ENCODE results near the genes MRPL54 and DAPK3.

DNA sequence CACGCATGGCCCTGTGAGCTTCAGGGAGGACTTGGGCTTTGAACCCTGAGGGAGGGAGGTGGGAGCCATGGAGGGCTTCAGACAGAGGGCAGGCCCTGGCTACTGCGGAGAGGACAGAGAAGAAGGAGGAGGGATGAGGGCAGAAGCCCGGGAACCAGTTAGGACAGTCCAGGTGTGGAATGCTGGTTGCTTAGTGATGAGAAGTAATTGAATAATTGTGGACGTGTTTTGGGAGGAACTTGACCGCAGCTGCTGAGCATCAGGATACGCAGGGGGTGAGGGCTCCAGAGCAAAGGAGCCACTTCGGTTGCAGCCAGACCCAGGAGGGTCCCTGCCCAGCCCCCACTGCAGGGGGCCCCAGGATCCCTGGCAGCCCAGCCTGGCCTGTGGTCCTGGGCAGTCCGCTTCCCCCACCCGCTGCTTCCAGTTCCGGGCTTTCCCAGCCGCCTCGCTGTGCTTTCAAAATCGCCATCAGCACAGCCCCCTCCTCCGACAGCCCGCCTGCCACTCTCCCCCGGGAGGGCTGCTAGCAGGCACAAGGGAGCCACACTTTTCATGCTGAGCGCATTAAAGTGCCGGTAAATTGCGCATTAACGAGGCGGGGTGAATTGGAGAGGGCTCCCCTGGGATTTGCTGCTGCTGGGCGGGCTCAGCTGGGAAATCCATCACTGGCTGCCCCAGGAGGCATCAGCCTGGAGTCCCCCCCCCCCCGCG, 6.4 kb downstream of the TLE6 start:
- PRO-cap, 3 experiments, result no peak in any of the 3 experiments
- RAMPAGE, long total RNA, result no peak

GRCh38 chr19:3056555-3057220, 5.6 kb downstream of the TLE5 start:
- PRO-cap, 3 experiments, result no peak in any of the 3 experiments
- RAMPAGE, long total RNA, result no peak

GRCh38 chr19:3145829-3146587, 10.2 kb downstream of the GNA15 start:
- PRO-cap, 3 experiments, result no peak in any of the 3 experiments
- RAMPAGE, long total RNA, result no peak

GRCh38 chr19:3149597-3150641, 14.1 kb downstream of the GNA15 start:
- PRO-cap, 3 experiments, result no peak in any of the 3 experiments
- RAMPAGE, long total RNA, result no peak

GRCh38 chr19:3151699-3152621, 16.1 kb downstream of the GNA15 start:
- PRO-cap, 3 experiments, result no peak in any of the 3 experiments
- RAMPAGE, long total RNA, result no peak

- PRO-cap, 3 experiments, result no peak in any of the 3 experiments
- RAMPAGE, long total RNA, result no peak
Measured at GRCh38 chr19:3155526-3156049, 19.8 kb downstream of the GNA15 start.

DNA sequence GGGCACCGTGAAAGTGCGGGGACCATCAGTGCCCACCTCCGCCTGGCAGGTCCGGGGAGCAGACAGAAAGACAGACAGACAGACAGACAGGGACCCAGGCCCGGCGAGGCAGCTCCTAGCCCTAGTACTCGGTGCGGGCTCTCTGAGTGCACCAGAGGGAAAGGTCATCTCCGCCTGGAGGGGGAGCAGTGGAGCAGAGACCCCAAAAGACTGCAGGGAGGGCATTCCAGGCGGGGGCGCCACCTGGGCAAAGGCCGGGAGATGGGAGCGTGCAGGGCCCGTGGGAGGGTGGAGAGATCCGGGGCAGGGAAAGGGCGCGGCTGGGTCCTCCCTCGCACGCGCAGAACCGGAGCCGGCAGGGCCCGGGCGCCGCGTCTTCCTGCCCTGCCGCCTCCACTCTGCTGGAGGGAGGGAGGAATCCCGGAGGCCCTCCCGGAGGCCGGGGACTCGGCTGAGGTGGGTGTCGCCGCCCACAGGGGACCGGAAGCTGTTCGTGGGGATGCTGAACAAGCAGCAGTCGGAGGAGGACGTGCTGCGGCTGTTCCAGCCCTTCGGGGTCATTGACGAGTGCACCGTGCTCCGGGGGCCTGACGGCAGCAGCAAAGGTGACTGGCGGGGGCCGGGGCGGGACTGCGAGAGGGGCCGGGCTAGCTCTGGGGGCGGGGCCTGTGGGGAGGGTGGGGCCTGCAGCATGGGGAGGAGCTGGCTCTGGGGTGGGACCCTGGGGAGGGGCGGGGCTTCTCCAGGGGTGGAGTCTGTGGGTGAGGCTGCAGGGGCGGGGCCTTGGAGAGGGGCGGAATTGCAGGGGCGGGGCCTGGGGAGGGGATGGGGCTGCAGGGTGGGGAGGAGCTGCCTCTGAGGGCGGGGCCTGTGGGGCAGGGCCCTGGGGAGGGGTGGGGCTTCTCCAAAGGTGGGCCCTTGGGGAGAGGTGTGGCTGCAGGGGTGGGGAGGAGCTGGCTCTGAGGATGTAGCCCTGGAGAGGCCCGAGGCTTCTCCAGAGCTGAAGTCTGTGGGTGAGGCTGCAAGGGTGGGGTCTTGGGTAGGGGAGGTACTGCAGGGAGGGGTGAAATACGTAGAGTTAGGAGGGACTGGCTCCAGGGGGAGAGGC, 51.3 kb downstream of the CELF5 start:
- PRO-cap, 3 experiments, result peak in 2 of 3 experiments; most common minus-strand start position 571 of the sequence (in 1)
- RAMPAGE, long total RNA, result no peak

- PRO-cap, 3 experiments, result no peak in any of the 3 experiments
- RAMPAGE, long total RNA, result no peak
Measured at GRCh38 chr19:3371403-3371936, 5.1 kb downstream of the NFIC start.

GRCh38 chr19:3411343-3412360, 45.3 kb downstream of the NFIC start:
- PRO-cap, 3 experiments, result no peak in any of the 3 experiments
- RAMPAGE, long total RNA, result no peak

DNA sequence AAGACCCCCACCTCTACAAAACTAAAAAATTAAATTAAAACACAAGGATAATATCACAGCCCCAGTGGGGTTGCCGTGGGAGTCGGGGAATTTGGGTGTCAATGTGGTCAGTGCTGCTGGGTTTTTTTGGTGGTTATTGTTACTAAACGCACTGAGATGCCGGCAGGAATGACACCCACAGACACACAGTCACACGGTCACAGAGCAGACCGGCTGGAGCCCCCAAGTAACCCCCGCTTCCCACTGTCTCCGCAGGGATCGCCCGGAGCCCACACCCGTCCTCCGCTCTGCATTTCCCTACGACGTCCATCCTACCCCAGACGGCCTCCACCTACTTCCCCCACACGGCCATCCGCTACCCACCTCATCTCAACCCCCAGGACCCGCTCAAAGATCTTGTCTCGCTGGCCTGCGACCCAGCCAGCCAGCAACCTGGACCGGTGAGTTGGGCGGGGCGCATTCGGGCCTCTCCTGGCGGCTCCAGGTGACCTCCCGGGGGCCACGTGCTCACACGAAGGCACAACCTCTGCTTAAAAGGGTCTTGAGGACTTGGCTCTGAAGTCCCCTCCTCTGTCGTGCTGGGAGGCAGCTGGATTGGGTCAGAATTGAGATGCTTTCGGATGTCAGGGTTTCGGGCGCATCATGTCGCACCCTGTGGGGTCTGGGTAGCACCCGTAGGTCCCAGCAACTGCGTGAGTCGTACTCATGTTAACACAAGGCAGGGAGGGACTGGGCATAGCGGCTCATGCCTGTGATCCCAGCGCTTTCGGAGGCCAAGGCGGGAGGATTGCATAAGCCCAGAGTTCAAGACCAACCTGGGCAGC, 27.9 kb downstream of the SMIM24 start:
- PRO-cap, 3 experiments, result no peak in any of the 3 experiments
- RAMPAGE, long total RNA, result no peak

DNA sequence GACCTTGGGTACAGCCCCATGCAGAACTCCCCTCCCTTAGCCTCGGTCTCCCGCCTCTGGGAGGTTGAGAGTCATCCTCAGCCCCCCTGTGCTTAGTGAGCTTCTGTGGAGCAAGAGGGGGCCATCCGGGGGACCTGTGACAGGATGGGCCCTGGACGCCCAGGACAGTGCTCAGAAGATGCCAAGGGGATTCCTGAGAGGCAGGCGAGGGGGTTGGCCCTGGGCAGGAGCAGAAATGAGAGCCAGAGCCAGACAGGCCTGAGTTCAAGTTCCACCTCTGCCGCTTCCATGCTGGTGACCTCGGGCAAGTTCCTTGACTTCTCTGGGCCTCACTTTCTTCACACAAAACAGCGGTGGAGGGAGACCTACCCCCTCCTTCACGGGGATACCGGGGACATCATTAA, 20.2 kb downstream of the SMIM24 start:
- PRO-cap, 3 experiments, result no peak in any of the 3 experiments
- RAMPAGE, long total RNA, result no peak

DNA sequence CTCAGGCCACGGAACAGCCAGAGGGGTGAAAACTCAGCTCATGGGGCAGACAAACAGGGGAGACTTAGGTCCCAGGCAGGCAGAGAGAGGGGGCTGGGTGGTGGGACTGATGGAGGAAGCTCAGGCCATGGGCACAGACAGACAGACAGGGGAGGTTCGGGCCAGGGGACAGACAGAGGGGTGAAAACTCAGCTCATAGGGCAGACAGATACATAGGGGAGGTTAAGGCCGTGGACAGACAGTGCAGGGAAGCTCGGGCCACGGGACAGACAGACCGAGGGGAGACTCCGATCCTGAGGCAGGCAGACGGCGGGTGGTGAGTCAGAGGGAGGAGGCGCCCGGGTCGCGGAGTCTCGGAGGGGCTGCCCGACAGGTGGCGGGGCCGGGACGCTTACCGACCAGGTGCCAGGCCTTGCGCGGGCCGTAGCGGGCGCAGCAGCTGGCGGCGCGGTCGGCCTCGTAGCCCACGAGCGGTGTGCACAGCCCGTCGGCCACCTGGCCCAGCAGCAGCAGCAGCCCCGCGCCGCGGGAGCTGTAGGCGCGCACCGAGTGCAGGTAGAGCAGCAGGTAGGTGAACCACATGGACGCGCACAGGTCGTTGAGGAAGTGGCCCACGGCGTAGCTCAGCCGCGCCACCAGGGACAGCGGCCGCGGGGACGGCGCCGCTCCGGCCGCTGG, 536 bp downstream of the MFSD12 start:
- PRO-cap, 3 experiments, result no peak in any of the 3 experiments
- RAMPAGE, long total RNA, result no peak

- PRO-cap, 3 experiments, result no peak in any of the 3 experiments
- RAMPAGE, long total RNA, result no peak
Measured at GRCh38 chr19:3644006-3644575, 17.5 kb upstream of the CACTIN start.

GRCh38 chr19:3653072-3653685, 26.6 kb upstream of the CACTIN start:
- PRO-cap, 3 experiments, result no peak in any of the 3 experiments
- RAMPAGE, long total RNA, result no peak

- PRO-cap, 3 experiments, result peak in 1 of 3 experiments; most common plus-strand start chr19:3693251 (in 1)
- RAMPAGE, long total RNA, result no peak
Measured at GRCh38 chr19:3692940-3693810, 7.1 kb downstream of the PIP5K1C start.

GRCh38 chr19:3762340-3763276, at the start of gene MRPL54:
Gene MRPL54, plus strand, starts transcription at chr19:3762682.
- PRO-cap, 3 experiments, result peak in 3 of 3 experiments; most common plus-strand start chr19:3762682 (in 3); most common minus-strand start chr19:3762911 (in 3)
- RAMPAGE, long total RNA, result no peak

- PRO-cap, 3 experiments, result no peak in any of the 3 experiments
- RAMPAGE, long total RNA, result no peak
Measured at GRCh38 chr19:3927135-3927404, 5.8 kb upstream of the NMRK2 start.

DNA sequence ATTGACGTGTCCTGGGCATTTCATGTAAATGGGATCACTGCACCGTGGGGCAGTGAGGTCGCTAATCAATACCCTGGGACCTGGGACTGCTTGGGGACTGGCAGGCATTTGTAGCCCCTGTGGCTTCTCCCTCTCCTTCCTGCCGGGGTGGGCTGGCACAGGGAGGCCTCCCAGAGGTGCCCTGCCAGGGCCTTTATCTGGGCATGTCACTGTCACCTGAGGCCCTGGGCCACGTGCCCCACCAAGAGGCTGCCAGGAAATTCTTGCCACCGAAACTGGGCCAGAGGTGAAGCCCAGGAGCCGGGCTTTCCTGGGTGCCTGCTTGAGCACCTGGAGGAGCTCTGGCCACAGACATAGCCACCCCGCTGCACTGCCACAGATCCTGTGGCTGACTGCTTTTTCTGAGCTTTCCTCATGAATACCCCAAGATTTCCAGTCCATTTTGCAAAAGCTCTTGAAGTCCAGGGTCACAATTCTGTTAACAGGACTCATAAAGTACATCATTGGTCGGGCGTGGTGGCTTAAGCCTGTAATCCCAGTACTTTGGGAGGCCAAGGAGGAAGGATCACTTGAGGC, 1.7 kb upstream of the NMRK2 start:
- PRO-cap, 3 experiments, result no peak in any of the 3 experiments
- RAMPAGE, long total RNA, result no peak

DNA sequence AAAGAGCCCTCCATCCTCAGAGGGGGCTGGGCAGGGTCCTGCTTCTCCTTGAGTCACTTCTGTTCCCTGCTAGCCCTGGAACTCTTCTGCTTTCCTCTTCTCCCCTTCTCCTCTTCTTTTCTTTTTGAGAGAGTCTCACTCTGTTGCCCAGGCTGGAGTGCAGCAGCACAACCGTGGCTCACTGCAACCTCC, 19.0 kb downstream of the NMRK2 start:
- PRO-cap, 3 experiments, result no peak in any of the 3 experiments
- RAMPAGE, long total RNA, result no peak

GRCh38 chr19:3970989-3971728, at the start of gene DAPK3:
Gene DAPK3, minus strand, starts transcription at chr19:3971099.
- PRO-cap, 3 experiments, result peak in 3 of 3 experiments; most common plus-strand start chr19:3971368 (in 1); most common minus-strand start chr19:3971096 (in 3)
- RAMPAGE, long total RNA, result no peak